AG09309 (cell line): ENCODE measurements around a stretch of chr7.

GRCh38 chr7:34158207-34158646 is 252.9 kb downstream of the BMPER start:
- RRBS: no CpG with 5 or more reads among the region's 5 CpGs

DNA sequence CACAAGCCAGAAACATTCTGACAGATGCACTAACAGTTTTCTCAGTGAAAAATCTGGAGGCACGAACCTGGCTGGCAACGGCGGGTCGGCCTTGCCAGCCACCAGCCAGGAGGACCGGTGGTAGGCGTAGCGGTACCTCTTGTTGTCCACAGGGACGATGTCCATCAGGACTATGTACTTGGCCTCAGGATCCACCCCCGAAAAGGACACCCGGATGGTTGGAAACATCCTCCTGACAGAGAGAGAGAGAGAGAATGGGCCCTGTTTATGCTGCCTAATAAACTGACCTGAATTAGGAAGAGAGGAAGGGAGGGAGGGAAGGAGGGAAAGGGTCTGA is 5.3 kb downstream of the TBX20 start:
- RRBS: 6% methylated on average over 5 of the region's 10 CpGs

DNA sequence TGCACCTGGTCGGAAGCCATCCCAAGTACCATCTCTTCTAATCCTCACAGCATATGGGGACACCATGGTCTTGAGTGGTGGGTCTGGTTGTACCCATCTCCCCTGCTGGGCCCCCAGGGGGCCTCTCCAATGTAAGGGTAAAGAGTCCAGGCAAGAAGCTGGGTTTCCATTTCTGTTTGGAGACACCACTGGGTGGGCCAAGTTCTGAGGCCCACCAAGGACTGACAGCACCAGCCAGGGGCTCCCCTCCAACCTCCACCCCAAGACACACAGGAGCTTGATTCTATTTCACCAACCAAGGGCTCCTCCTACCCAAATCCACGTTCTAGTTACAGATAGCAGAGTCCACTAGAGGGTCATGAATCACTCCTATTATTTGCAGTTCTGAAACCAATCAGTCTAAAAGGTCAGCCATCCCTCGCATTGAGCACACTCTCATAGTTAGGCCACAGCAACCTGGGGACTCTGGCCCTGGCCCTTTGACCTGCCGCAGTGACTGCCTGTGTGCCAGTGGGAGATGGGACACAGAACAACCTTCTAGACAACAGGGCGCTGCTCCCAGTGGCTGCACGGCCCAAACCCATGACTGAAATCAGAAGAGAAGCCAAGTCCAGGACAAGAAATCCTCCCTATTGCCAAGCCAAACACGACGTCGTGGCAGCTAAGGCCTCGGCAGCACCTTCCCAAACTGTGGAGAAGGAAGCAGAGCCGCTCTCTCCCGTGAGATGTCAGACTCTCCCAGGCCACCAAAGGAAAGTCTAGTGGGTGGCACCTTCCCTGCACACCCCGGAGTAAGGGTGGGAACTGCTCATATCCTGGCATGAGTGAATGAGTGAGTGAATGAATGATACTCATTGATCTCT is 158.6 kb downstream of the HERPUD2 start:
- RRBS: no CpG with 5 or more reads among the region's 13 CpGs

DNA sequence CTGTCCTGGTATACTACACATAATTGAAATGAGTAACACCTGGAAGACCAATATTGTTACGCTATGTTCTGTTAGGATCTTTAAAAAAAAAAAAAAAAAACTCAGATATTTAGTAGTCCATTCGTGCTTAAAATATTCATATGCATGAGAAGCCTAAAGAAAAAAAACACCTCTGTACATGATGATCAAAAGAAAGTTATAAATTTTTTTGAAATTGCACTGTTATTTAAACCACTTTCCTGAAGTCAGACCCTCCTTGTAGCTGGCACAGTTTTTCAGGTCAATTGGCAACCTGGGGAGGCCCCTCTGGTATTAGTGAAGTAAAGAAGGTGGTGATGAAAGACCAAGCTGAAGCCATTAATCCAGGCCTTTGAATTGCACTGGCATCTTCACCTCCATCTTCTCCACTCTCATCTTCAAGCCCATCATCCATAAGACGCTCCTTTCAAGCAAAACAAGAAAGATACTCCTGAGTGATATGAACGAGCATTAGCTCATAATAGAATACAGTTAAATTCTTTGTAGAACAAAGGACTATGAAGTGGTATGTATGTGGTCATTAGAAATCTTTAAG is 61.4 kb downstream of the HERPUD2 start:
- RRBS: no CpG with 5 or more reads among the region's 4 CpGs

- RRBS: no CpG with 5 or more reads among the region's 9 CpGs
These were observed 30.5 kb downstream of the HERPUD2 start for GRCh38 chr7:35664175-35665003.

DNA sequence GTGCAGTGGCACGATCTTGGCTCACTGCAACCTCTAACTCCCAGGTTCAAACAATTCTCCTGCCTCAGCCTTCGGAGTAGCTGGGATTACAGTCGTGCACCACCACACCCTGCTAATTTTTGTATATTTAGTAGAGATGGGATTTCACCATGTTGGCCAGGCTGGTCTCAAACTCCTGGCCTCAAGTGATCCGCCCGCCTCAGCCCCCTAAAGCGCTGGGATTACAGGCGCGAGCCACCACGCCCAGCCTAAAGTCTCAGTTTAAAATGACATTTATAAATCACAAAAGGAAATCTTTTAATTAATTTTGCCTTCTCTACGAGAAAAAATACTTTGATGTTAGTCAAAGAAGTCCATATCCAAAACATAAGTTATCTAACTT is 16.6 kb downstream of the HERPUD2 start:
- RRBS: no CpG with 5 or more reads among the region's 10 CpGs

DNA sequence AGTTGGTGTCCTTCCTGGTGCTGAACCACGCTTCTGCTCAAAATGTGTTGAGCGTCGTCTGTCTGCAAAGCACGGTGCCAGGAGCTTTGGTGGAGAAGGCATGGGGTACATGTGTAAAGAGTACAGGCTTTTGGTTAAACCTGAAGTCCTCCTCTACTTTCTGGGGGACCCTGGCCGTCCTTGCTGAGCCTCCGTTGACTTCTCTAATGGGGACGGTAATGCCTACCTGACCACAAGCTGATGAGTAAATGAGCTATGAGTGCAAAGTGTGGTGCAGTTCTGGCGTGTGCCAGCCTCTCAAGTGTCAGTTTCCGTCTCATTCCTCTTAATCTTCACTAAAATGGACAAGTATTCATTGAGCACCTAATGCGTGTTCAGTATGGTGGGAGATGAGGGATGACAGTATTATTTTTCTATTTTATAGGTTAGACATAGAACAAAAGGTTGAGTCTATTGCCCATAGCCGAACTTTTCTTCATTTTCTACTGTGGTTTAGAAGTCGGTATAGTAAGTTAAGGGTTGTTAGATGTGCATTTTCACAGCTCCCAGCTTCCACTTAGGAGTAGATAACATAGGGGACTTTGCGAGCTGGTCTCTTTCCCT is 651 bp upstream of the HERPUD2 start:
- RRBS: no CpG with 5 or more reads among the region's 13 CpGs

DNA sequence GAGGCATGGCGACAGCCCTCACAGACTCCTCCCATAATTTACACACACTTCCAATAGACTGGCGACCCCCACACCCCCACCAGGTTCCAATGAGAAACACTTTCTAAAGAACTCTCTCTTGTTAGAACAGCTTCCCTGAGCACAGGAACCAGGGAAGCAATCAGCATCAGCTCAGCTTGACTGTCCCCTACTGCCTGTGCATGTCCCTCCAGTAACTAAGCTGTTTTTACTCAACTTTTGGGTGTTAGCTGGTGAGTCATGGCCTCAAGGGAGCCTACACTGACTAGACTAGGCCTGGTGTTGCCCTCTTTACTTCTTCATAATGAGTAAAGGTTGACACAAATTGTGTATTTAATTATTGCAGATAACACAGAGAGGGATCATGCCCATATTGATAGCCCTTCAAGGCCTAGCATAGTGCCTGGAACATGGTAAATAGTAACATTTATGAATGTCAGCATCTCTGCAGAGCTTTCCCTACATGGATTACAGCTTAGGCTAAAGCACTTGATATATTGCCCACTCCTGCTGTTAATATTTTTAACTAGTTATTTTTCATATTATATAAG is 32.7 kb upstream of the HERPUD2 start:
- RRBS: no CpG with 5 or more reads among the region's 2 CpGs

DNA sequence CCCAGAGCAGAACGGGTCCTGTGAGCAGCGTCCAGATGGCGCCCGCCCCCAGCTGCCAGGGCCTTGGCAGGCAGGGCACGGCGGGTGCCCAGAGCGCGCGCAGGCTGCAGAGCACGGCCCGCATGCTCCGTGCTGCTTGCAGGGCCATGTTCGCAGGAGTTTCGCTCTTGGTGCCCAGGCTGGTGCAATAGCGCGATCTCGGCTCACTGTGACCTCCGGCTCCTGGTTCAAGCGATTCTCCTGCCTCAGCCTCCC is 32.4 kb upstream of the SEPTIN7 start:
- RRBS: no CpG with 5 or more reads among the region's 19 CpGs

DNA sequence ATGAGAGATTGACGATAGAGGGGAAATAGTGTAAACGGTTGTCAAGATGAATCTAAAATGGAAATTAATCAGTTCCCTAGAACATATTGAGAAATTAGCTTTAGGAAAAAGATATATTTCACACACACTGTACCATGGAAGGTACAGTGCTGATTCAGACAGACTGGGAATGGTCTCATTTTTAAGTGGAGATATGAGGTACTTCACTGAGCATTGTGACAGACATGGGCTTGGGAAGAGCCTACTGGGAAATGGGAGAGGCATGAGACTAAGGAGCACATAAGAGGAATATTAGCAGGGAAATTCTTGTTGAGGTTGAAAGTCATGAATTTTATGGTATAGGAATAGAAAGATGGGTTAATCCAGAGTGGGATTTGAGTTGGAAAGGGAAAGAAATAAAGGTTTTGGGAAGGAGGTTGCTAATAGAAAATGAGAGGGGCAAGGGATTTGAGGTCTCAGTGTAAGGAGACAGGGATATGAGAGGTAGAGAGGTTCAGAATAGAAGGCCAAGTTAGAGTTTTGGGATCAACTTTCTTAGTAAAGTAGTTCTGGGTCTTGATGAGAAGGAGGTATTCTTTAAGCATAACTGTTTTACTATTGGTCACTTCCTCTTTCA is 68.0 kb downstream of the SEPTIN7 start:
- RRBS: no CpG with 5 or more reads among the region's 2 CpGs

GRCh38 chr7:36045428-36045676 is 107.7 kb upstream of the EEPD1 start:
- RRBS: no CpG with 5 or more reads among the region's 2 CpGs

GRCh38 chr7:36084393-36084974 is 68.6 kb upstream of the EEPD1 start:
- RRBS: 83% methylated on average over 7 of the region's 24 CpGs

GRCh38 chr7:36175794-36176399 is 22.8 kb downstream of the EEPD1 start:
- RRBS: no CpG with 5 or more reads among the region's 11 CpGs

- RRBS: no CpG with 5 or more reads among the region's 11 CpGs
These were observed 38.4 kb downstream of the EEPD1 start for GRCh38 chr7:36191233-36192035.

DNA sequence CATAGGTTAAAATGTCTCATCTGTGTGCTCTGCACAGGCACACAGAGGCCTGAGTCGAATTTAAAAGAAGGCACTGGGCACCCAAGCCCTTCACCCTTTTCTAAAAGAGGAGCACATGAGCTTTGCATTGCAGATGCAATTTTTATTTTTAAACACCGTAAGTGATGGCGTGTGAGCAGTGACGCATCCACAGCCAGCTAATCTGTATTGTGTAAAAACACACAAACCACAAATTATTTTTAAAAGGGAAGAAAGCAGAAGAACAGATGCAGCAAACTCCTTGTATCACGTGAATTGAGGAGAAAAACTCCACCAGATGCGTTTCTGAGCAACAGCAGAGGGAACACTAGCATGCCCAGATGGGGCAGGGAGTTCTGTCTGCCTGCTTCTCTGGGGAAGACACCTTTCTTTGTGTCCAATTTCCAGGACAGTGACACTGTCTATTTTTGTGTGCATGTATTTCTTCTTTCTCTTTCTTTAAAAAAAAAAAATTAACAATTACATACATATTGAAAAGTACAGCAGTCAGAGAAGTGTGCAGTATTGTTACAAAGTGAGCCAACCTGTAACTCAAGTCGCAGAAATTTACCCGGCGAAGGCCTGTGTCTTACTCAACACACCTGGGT is 39.1 kb downstream of the EEPD1 start:
- RRBS: no CpG with 5 or more reads among the region's 9 CpGs

- RRBS: no CpG with 5 or more reads among the region's 19 CpGs
These were observed 82.5 kb downstream of the MATCAP2 start for GRCh38 chr7:36284439-36285130.

- RRBS: no CpG with 5 or more reads among the region's 14 CpGs
These were observed 65.0 kb downstream of the MATCAP2 start for GRCh38 chr7:36301879-36302645.

DNA sequence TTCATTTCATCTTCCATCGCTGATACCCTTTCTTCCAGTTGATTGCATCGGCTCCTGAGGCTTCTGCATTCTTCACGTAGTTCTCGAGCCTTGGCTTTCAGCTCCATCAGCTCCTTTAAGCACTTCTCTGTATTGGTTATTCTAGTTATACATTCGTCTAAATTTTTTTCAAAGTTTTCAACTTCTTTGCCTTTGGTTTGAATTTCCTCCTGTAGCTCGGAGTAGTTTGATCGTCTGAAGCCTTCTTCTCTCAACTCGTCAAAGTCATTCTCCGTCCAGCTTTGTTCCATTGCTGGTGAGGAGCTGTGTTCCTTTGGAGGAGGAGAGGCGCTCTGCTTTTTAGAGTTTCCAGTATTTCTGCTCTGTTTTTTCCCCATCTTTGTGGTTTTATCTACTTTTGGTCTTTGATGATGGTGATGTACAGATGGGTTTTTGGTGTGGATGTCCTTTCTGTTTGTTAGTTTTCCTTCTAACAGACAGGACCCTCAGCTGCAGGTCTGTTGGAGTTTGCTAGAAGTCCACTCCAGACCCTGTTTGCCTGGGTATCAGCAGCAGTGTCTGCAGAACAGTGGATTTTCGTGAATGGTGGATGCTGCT is 166.5 kb downstream of the AOAH start:
- RRBS: no CpG with 5 or more reads among the region's 11 CpGs

GRCh38 chr7:36788738-36789482 is 64.6 kb upstream of the AOAH start:
- RRBS: no CpG with 5 or more reads among the region's 12 CpGs